HCT116 (cell line): Measurements from ENCODE around the gene GLG1.

- RRBS = no CpG with 5 or more reads among the region's 25 CpGs
Measured at GRCh38 chr16:72793426-72794215, 254.3 kb downstream of the ZFHX3 start.

- RRBS = no CpG with 5 or more reads among the region's 16 CpGs
Measured at GRCh38 chr16:72924917-72925593, 122.9 kb downstream of the ZFHX3 start.

- RRBS = no CpG with 5 or more reads among the region's 7 CpGs
Measured at GRCh38 chr16:72932532-72932892, 115.4 kb downstream of the ZFHX3 start.

DNA sequence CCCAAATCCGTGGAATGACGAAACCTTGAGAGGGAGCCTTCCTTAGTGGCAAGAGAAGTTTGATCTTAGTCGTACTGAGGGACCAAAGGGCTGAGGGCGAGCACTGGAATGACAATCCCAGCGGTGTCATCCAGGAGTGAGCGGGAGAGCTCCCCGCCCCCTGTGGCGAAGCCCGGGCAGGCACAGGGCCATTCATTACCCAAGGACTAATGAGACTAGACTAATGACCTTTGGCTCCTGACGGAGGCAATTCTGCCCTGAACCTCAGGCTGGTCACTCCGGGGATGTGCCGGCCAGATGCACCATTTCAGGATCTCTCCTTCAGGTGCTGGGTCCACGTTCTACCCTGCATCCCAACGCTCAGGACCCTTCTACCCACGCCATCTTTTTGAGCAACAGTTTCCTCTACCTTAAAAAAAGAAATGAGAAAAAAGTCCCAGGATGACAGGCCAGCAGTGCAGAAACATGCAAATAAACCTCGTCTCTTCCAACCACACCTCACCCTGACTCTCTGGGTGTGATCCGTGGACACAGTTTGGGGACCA lies 99.9 kb downstream of the ZFHX3 start:
- RRBS = 90% methylated on average over 2 of the region's 17 CpGs

DNA sequence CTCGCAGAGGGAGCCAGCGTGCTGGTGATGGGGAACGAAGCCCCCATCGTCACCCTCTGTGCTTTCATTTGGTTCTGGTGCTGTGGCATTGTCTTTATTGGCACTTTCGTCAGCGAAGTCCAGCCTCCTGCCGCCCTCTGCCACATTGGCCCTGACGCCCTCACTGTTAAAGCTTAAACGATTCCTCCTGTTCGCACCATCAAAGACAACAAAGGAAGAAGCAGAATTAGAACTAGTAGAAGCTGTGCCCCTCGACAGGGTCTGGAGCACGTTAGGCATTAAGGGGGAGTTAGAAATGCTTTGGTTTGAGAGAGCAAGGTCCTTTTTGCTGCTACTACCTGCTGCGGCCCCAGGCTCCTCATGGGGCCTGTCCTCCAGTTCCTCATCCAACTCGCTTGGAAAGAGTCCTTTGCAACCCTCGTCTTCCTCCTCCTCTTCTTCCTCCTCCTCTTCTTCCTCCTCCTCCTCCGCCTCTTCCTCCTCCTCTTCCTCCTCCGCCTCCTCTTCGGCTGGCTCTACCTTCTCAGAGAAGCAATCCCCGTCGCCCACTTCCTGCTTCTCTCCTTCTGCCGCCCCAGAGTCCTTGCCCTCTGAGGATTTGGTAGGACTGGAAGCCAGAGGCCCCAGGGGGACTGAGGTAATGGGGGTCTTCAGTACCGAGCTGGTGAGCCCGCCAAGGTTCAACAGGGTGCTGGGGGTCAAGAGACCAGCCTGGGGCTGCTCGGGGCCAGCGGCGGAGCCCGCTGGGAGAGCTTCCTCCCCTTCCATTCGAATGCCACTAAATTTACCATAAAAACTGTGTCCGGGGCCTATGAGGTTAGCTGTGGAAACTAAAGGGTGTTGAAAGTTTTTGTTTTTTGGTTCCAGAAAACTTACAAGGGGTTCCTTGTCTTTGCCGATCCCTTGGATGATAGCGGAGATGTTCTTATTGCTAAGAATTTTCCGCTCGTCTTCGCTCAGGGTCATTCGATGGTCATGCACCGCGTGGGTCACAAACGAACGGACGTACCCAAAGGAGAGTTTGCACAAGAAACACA lies 89.3 kb downstream of the ZFHX3 start:
- RRBS = no CpG with 5 or more reads among the region's 40 CpGs

DNA sequence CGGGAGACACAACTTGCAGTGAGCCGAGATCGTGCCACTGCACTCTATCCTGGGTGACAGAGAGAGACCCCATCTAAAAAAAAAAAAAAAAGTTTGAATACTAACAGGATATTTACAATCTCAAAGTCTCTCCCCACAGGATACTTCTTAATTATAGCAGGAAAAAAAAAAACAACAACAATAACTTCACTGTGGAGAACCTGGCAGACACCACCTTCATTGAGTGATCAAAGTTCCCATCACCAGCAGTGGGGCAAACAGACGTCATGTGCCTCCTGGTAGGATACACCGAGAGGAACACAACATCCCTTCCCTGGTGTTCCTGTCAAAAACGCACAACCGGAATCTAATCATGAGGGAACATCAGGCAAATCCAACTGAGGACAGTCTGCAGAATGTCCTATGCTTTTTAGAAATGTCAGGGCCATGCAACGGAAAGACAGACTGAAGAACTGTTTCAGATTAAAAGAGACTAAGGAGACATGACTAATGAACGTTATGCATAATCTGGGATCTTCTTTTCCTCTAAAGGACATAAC lies 80.0 kb downstream of the ZFHX3 start:
- RRBS = no CpG with 5 or more reads among the region's 9 CpGs

DNA sequence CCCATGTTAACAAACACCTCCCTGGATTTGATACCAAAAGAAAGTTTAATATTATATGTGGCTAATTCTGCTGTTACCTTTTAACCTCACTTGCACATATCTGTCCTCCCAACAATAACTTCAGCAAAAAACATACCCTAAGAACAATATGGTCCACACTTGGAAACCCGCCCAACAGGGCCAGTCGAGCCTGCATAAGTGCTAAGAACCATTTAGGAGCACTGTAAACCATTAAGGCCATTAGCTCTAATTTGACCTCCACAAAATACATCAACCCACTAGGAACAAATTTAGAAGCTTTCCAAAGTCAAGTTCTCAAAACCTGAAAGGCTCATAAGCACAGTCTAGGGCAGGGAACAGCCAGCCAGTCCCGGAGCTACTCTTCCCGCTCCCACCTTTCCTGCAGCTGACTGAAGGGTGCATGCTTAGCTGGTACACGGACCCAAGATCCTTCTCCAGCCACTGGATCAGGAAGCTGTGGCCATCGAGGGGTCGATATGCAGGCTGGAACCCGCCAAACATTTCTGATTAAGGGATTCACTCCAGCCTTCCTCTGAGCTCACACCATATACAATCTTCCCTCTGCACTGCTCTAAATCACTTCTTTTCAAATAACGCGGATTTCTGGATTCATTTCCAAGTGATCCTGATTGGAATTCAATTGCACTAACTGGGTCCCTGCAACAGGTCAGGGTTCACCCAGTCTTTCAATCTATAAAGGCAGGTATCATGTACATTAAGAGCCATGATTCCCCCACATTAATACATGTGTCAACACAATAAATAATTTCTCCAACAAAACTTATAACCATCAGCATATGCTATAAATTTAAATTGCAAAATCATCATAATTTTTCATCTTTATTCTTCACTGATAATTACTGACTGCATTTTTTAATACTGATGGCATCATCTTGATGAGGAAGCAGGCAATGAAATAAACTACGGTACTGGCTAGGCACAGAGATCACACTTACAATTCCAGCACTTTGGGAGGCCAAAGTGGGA lies 59.7 kb downstream of the ZFHX3 start:
- RRBS = no CpG with 5 or more reads among the region's 11 CpGs

- RRBS = no CpG with 5 or more reads among the region's 4 CpGs
Measured at GRCh38 chr16:73054630-73054973, 6.7 kb upstream of the ZFHX3 start.

- RRBS = no CpG with 5 or more reads among the region's 14 CpGs
Measured at GRCh38 chr16:74398405-74398955, 22.4 kb downstream of the NPIPB15 start.

DNA sequence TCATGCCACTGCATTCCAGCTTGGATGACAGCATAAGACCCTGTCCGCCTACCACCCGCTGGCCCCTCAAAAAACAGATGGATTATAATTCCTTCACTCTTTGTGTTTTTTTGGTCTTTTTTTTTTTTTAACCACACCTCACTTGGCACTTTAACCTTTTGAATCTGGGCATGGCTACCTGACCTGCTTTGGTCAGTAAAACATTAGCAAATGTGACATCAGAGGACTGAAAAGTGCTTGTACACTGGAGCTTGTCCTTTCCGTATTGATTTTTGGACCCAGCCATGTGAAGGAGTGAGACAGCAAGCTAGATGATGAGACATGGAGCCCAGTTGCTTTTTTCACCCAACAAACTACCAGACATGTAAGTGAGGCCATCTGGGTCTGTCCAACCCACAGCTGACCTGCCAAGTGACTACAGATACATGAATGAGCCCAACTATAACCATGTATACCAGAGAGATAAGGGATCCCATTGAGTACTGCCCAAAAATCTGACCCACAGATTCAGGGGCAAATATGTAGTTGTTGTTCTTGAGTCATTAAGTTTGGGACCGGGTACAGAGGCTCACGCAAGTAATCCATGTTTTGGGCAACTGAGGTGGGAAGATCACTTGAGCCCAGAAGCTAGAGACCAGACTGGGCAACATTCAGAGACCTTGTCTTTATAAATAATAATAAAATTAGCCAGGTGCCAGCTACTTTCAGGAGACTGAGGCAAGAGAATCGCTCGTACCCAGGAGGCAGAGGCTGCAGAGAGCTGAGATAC lies 35.9 kb downstream of the GLG1 start:
- RRBS = no CpG with 5 or more reads among the region's 7 CpGs

- RRBS = 1% methylated on average over 36 of the region's 92 CpGs
Measured at GRCh38 chr16:74606112-74607334, at the start of gene GLG1. Gene GLG1, minus strand, starts transcription at chr16:74607114.

DNA sequence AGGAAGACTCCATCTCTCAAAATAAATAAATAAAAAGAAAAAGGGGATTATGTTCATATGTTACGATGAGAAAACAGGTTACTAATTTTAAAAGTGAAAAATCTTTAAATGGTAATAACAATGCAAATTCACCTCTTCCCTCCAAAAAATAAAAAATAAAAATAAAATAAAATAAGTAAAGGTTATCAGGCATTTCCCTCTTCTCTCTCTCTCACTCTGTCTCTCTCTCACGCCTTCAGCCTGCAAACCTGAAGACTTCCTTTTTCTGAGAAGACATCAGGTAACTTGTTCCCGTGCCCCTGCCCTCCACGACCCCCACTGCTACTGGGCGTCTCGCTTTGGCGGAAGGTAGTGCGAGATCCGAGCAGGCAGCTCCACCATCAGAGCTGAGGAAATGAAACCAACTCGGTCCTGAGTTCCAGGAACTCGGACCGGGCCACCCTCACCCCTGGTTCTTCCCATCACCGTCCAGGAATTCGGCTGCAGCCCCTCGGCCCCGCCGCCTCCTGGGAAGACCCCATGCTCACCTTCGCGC lies 669 bp downstream of the MLKL start:
- RRBS = no CpG with 5 or more reads among the region's 19 CpGs

- RRBS = 91% methylated on average over 4 of the region's 10 CpGs
Measured at GRCh38 chr16:74771895-74772451, 2.6 kb downstream of the FA2H start.

DNA sequence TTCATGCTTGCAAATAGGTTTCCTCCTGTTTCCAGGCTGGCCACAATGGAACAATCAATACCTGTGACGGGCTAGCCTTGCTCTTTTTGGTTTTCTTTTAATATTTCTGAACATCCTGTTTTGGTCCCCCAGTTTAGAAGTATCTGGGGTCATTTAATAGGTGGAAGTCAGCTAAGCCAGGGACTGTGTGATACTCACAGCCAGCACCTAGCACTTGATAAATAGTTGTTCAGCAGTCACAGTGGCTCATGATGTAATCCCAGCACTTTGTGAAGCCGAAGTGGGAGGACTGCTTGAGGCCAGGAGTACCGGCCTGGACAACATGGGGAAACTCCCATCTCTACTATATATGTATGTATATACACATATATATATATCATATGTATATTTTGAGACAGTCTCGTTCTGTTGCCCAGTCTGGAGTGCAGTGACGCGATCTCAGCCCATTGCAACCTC lies 1.8 kb upstream of the ZNRF1 start:
- RRBS = no CpG with 5 or more reads among the region's 6 CpGs

GRCh38 chr16:75012647-75013208 lies 13.9 kb downstream of the ZNRF1 start:
- RRBS = no CpG with 5 or more reads among the region's 5 CpGs

- RRBS = no CpG with 5 or more reads among the region's 18 CpGs
Measured at GRCh38 chr16:75096378-75097314, 19.9 kb downstream of the LDHD start.

- RRBS = no CpG with 5 or more reads among the region's 29 CpGs
Measured at GRCh38 chr16:75108620-75109826, 7.6 kb downstream of the LDHD start.

GRCh38 chr16:75433682-75434315 lies 496 bp upstream of the CFDP1 start:
- RRBS = 99% methylated on average over 2 of the region's 26 CpGs

DNA sequence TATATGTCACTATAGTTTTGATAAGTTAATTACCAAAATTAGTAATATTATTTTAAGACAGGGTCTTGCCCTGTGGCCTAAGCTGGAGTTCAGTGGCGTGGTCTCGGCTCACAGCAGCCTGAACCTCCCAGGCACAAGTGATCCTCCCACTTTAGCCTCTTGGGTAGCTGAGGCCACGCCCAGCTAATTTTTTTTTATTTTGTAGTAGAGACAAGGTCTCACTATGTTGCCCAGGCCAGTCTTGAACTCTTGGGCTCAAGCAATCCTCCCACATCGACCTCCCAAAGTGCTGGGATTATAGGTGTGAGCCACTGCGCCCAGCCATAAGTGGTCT lies 11.9 kb upstream of the CFDP1 start:
- RRBS = no CpG with 5 or more reads among the region's 5 CpGs

- RRBS = no CpG with 5 or more reads among the region's 12 CpGs
Measured at GRCh38 chr16:75655781-75656937, 8.6 kb downstream of the TERF2IP start.